ENCODE measurements around the genes S100A9, S100A3, S100A14, SLC27A3 and UBAP2L.

- PRO-cap, result unidirectional peak, plus-strand start at chr1:153357854
These were observed at the start of gene S100A9 for GRCh38 chr1:153357545-153358580. S100A9 (plus strand) TSS chr1:153357854.

GRCh38 chr1:153466124-153466806 lies 5.8 kb upstream of the S100A7 start:
- PRO-cap, result no peak

- PRO-cap, result no peak
These were observed 28.1 kb upstream of the S100A7 start for GRCh38 chr1:153488579-153488876.

DNA sequence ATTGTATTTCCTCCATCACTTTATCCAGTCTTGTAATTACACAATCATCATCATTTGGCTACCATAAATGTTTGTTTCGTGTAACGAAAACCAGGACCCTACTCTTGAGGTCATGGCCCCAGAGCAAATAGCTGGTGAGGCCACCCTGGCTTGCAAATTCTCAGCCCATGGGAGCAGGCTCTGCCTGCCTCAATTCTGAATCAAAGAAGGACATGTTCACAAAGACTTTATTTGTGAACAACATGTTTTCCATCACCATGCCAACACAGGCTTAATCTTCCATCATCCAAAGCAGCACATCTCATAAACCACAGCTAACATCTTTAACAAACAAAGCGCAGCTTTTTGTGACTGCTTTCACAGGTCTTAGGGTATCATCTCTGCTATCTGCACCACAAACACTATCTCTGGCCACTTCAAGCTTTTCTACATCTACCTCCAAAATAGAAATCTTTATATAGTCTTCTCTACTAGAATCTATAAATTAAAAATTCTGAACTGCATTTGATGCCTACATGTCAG lies 33.2 kb upstream of the S100A7 start:
- PRO-cap, result no peak

DNA sequence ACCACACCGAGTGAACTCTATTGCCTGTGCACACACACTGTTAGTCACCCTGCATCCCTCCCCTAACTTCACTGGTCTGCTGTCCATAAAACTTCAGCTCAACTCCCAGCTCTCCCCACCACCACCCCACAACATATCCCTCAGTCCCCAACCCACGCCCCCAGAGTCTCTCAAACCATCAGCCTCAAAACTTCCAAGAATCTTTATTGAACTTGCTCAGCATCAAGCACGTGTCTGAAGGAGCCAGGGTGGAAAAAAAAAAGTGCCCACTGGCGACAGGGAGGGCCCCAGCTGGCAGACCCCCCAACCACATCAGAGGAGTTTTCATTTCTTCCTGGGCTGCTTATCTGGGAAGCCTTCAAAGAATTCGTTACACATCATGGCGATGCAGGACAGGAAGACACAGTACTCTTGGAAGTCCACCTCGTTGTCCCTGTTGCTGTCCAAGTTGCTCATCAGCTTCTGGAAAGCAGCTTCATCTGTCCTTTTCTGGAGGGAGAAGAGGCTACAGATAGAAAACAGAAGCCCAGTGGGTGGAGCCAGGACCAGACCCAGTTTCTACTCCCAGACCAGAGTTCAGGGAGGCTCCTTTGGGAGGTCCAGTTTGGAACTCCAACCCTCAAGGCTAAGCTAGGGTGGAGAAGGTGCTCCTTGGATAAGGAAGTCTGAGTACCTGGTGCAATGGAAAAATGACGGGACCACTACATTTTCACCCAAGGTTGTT lies 2.0 kb downstream of the S100A4 start:
- PRO-cap, result no peak

DNA sequence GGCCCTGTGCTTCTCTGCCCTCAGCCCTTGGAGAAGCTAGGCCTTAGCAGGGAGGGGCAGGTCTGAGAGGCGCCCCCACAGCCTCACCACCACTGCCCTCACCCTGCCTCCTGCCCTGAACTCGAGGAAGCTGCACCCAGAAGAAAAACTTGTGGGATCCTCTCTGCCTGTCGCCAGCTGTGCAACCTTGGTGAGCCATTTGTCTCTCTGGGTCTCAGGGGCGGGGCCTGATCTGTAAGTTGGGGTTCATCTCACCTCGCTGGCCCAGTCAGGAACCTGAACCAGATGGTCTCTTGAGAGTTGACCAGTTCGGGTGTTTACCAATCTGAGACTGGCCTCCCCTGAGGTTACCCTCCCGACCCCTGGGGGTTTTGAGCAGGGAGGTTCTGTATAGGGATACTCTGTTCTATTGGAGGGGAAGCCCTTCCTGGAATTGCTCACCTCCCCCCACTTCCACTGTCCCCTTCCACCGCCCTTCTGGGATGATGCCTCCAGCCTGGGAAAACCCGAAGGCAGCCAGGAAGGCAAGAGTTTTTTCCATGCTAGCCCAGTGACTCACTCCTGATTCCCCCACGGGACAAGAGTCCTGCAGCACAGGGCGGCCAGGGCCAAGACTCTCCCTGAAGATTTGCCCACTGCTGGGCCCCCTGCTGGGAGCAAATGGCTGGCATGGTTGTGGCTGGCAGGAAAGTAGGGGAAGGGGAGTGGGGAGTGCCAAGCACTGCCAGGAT lies at the start of gene S100A3:
Gene S100A3, minus strand, starts transcription at position 333 of the 731 bp plus-strand sequence.
- PRO-cap, result no peak

GRCh38 chr1:153567000-153567442 lies 1.4 kb upstream of the S100A2 start:
- PRO-cap, result no peak

DNA sequence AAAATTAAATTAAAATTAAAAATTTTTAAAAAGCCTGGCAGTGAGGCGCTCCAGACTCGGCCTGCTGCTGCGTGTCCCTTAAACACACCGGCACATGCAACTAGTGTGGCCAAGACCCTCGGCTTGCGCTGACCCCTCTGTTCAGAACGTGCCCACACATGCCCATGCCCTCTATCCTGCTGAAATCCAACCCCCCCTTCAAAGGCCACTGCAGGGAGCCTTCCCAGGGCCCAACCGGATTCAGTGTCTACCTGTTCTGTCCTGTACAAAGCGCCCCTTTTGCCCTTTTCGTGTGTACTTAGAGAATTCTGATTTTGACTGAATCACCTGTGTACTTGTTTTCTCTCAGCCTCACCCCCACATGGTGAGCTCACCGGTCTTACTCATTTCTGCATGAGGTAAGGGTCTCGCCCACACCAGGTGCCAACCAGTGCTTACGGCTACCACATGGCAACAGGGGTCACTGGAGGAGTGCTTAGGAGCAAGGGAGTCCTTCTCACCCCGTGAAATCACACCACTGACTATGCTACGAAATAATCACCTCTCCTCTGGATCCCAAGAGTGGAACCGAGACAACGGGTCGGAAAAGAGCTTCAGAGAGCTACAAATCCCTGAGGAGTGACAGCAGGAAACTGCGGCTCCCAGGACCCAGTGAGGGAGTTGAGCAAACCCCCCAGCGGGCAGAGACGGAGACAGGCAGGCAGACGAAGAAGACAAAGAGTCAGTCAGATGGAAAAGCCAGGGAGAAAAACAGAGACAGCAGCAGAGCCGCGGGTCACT lies 2.1 kb upstream of the S100A2 start:
- PRO-cap, result no peak

GRCh38 chr1:153616067-153617067 lies at the start of gene S100A14:
S100A14 (minus strand) TSS chr1:153616325.
- PRO-cap, result no peak

DNA sequence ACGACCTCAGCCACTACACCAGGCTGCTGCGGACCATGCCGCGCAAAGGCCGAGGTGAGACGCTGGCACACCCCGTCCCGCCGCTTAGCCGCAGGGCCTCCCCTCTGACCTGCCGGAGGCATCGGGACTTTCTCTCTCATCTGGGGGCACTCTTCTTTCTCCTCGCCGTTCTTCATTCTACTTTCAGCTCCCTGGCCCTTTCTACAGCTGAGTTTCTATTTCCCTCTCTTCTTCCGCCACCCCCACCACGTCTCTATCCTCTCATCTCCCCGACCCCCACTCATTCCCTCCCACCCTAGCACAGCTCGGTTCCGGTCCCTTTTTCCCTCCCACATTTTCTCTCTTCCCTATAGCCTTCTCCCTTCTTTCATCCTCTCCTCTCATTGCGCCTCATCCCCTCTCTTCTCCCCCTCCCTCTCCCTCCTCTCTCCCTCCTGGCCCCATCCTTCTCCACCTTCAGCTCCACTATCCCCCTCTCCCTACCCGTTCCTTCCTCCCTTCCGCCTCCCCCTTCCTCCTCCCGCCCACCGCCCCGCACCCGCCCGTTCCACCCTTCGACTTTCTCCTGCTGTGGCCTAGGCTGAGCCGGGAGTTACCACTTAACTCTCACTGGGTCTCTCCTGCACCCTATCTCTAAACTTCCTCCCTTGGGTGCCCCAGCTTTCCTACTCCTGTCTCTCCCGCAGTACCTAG lies 1.4 kb downstream of the NPR1 start:
- PRO-cap, result no peak

DNA sequence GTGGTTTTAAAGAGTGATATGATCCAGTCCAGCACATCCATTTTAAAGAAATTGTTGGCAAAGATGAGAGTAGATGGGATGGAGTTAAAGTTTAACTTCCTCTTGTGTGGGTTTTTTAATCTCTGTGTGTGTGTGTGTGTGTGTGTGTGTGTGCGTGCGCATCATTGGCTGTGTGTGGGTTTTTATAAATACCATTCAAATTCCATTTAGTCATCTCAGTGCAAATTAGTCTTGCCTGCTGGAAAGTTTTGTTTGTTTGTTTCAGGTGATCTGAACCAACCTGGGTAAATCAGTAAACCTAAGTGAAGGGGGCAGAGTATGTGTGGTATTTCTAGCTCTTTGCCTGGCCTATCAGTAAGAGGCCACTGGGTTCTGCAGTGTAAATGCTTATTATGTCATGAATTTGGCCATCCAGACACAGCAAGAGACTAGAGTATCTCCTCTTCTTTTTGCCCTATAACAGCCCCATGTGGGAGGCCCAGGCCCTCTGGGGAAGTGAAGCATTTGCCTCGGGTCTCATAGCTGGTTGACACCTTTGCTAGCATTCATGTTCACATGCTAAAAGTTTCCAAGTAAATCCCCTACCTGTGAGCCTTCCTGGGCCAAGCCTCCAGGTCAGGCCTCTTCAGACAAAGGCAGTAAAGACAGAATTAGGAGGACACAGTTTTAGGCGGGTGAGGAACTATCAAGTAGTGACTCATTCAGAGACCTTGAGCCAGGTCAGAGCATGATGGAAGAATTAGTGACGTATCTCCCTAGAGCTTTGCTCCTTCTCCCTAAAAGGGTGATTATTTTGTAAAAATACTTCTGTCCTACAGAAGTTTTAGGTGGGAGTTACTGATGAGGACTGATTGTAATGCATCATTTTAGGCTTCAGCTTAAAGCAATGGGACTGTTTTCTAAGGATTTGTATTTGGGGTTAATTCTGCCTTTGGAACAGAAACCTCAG lies 14.8 kb downstream of the INTS3 start:
- PRO-cap, result no peak

- PRO-cap, result unidirectional peak, minus-strand start at chr1:153775718
These were observed at the start of gene SLC27A3 for GRCh38 chr1:153774870-153775880. SLC27A3 (plus strand) TSS chr1:153775407.

- PRO-cap, result no peak
These were observed 48.3 kb downstream of the SLC27A3 start for GRCh38 chr1:153823578-153823777.

DNA sequence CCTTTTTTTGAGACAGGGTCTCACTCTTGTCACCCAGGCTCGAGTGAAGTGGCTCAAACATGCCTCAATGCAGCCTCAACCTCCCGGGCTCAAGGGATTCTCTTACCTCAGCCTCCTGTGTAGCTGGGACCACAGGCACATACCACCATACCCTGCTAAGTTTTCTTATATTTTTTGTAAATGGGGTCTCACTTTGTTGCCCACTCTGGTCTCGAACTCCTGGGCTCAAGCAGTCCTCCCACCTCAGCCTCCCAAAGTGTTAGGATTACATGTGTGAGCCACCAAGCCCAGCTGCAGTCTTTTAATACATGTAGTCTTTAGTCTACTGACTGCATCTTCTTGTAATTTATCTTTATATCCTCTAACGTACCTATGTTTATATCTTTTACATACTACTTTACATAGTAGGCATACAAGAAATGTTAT lies 20.3 kb downstream of the GATAD2B start:
- PRO-cap, result no peak

- PRO-cap, result no peak
These were observed 10.3 kb upstream of the GATAD2B start for GRCh38 chr1:153933117-153933429.

GRCh38 chr1:153978230-153979005 lies 944 bp upstream of the JTB start:
- PRO-cap, result no peak

DNA sequence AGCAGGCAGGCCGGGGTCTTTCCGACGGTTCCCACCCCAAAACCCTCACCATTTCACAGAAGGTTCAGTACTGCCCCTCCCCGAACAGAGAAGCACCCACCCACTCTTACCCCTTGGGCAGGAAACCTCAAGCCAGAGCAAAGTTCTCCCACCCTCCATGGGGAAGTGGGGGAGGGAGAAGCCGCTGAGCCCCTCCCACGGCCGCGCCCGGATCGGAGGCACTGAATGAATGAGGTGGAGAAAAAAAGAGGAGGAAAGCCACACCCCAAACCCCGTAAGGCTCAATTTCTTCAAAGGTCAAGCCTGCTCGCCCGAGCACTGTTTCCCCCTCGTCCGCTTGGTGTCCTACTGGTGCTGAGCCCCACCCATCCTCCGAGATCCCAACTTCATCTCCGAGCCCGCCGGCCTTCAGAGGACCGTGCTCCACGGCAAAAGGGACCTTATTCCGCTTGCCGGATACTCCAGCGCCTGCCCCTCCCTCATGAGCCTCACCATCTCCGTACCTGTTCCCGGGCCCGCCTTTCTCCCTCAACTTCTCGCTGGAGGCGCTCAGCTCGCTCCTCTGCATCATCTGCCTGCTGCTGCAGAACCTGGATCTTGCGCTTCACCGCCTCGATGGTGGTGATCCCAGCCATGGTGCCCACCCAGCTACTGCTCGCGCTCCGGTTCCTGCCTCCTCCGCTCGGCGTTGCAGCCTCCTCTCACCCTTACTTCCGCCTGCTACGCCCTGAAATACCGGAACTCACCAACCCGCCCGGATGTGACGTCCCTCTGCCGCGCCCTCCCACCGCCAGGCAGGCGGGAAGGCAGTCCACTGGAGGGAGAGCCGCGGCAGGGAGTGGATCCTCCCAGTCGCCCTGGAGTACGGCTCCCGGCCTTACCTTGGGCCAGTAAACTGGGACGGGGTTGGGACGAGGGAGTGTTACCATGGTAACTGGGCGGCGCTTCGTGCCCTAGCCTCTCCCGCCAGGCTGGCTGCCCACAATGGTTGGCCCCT lies 9.1 kb downstream of the TPM3 start:
- PRO-cap, result bidirectional peak, plus-strand start at position 809 of the sequence, minus-strand start at position 703 of the sequence

DNA sequence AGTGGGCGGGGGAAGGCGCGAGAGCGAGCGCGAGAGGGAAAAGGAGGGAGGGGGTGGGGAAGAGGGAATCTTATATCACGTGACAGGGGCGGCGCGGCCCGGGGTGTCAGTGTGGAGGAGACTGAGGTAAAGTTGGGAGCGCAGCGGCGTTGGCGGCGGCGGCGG lies at the start of gene UBAP2L:
Gene UBAP2L, plus strand, starts transcription at position 106 of the 165 bp plus-strand sequence.
- PRO-cap, result bidirectional peak, plus-strand start at position 109 of the sequence, minus-strand start outside the sequence

- PRO-cap, result no peak
These were observed 4.9 kb downstream of the ATP8B2 start for GRCh38 chr1:154330204-154330581.

DNA sequence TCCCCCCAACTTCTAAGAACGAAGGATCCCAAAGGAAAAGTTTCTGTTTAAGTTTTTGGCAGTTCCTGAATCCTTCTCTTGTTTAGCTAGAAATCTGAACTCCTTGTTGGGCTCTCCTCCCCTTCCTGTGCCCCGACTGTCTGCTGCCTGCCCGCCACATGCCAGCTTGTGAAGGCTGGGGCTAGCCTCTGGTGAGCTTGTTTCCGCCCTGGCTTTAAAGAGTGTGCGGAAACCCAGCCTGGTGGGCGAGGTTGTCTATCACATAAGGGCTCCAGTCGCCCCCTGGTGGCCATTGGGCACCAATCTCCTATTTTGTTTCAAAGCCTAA lies 9.6 kb downstream of the ATP8B2 start:
- PRO-cap, result no peak